Measurements from ENCODE around the gene MTG2.

DNA sequence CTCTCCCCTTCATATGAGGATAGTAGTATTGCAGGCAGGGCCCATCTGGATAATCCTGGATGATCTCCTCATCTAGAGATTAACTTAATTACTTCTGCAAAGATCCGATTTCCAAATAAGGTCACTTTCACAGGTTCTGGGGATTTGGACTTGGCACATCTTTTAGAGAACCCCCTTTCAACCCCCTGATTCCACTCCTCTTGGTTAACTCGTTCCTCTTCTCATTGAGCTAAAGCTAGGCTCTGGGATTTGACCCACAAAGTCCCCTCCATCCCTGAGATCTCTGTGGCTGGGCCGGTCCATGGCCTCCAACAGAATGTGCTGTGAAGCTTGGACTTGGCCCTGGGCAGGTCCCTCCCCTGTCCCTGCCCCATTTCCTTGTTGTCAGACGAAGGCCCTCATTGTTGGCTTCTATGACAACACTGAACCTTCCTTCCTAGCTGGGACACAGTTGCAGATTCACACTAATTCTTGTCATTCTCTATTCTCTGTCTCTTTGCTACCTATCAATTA lies 156.2 kb downstream of the SYCP2 start:
- RAMPAGE, long total RNA, result no peak
- RRBS, result no CpG with 5 or more reads among the region's 4 CpGs
PRO-cap:
- standard, result no peak
- CoPRO, capped RNA only, 2 experiments, result no peak in any of the 2 experiments
- CoPRO, capped and uncapped RNA, 2 experiments, result no peak in any of the 2 experiments
- CoPRO, uncapped RNA only, 2 experiments, result no peak in any of the 2 experiments
CAGE:
- cytosol, long polyA plus RNA, result no peak
- long polyA plus RNA, result no peak
- nucleolus, long total RNA, result no peak
- nucleus, long polyA plus RNA, result no peak

DNA sequence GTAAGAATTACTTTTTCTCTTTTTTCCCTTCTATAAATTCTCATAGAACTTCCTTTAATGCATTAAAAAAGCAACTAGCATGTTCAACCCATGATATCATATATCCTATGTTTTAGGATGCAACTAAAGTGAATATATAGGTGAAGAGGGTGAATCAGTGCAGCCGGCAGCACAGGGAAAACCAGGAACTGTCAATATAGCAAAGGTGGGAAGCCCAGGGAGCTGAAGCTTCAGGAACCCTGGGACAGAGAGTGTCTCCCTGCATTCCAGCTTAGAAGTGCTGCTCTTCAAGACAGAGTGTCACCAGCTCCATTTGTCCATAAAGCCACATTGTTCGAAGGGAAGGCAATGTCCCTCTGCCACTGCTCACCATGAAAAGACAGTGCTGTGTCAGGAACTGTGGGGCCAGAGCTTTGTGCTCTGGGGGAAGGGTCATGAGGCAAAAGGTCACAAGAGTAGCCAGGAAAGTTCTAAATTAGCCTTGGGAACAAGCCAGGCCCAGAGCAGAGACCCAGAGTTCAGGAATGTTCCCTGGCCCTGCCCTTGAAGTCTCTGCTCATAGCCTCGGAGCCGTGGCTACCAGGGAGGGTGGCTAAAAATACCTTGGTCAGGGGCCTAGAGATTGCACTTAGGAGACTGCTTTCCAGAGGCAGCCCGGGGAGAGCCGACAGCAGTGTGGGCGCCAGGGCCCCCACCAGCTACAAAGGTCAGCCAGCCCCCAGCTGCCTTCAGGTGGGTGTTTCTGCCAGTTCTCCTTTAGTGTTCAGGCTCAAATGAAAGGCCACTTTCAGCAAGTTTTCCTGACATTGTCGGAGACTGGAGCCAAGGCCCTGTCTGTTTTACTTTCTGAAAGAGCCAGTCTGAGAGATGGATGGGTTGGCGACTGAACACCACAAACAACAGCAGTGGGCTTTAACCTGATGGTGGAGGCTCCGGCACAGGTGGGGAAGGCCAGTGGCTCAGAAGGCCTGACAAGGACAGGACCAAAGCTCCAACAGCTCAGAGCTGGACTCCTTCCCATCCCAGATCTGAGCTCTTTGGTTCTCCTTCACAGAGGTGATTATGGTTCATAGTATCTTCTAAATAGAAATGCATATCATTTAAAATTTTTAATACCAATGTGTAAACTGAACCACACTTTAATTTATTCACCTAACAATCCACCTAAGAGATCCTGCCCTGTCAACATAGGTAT lies 76.1 kb downstream of the CDH26 start:
- RAMPAGE, long total RNA, result no peak
- RRBS, result no CpG with 5 or more reads among the region's 10 CpGs
PRO-cap:
- standard, result no peak
- CoPRO, capped RNA only, 2 experiments, result no peak in any of the 2 experiments
- CoPRO, capped and uncapped RNA, 2 experiments, result no peak in any of the 2 experiments
- CoPRO, uncapped RNA only, 2 experiments, result no peak in any of the 2 experiments
CAGE:
- cytosol, long polyA plus RNA, result no peak
- long polyA plus RNA, result no peak
- nucleolus, long total RNA, result no peak
- nucleus, long polyA plus RNA, result no peak

GRCh38 chr20:60057834-60058822 lies 99.9 kb downstream of the CDH26 start:
- RAMPAGE, long total RNA, result no peak
- RRBS, result no CpG with 5 or more reads among the region's 20 CpGs
PRO-cap:
- standard, result no peak
- CoPRO, capped RNA only, 2 experiments, result no peak in any of the 2 experiments
- CoPRO, capped and uncapped RNA, 2 experiments, result no peak in any of the 2 experiments
- CoPRO, uncapped RNA only, 2 experiments, result no peak in any of the 2 experiments
CAGE:
- cytosol, long polyA plus RNA, result no peak
- long polyA plus RNA, result no peak
- nucleolus, long total RNA, result no peak
- nucleus, long polyA plus RNA, result no peak

GRCh38 chr20:61525603-61526325 lies 273.7 kb downstream of the CDH4 start:
- RAMPAGE, long total RNA, result no peak
- RRBS, result 9% methylated on average over 1 of the region's 23 CpGs
PRO-cap:
- standard, result bidirectional peak, plus-strand start at chr20:61526107, minus-strand start at chr20:61525865
- CoPRO, capped RNA only, 2 experiments, result peak in 2 of 2 experiments; most common plus-strand start chr20:61526087 (in 1); most common minus-strand start chr20:61525918 (in 2)
- CoPRO, capped and uncapped RNA, 2 experiments, result peak in 1 of 2 experiments; most common plus-strand start chr20:61526078 (in 1); most common minus-strand start chr20:61525918 (in 1)
- CoPRO, uncapped RNA only, 2 experiments, result peak in 1 of 2 experiments; most common plus-strand start chr20:61526075 (in 1); most common minus-strand start chr20:61525865 (in 1)
CAGE:
- cytosol, long polyA plus RNA, result no peak
- long polyA plus RNA, result start-site peak on the minus strand at chr20:61525892-61525937, 7 and 5 reads in 2 replicates
- nucleolus, long total RNA, result no peak
- nucleus, long polyA plus RNA, result no peak

DNA sequence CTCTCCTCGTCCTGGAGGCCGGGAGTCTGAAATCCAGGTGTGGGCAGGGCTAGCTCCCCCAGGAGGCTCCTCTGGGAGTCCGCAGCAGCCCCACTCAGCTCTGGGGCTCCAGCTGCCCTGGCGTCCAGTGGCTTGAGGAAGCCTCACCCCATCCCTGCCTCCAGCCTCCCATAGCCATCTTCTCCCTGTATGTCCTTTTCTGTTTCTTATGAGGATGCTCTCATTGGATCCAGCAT lies 387.1 kb downstream of the TAF4 start:
- RAMPAGE, long total RNA, result no peak
- RRBS, result no CpG with 5 or more reads among the region's 4 CpGs
PRO-cap:
- standard, result unidirectional peak, minus-strand start at position 128 of the sequence
- CoPRO, capped RNA only, 2 experiments, result no peak in any of the 2 experiments
- CoPRO, capped and uncapped RNA, 2 experiments, result no peak in any of the 2 experiments
- CoPRO, uncapped RNA only, 2 experiments, result no peak in any of the 2 experiments
CAGE:
- cytosol, long polyA plus RNA, result no peak
- long polyA plus RNA, result no peak
- nucleolus, long total RNA, result no peak
- nucleus, long polyA plus RNA, result no peak

DNA sequence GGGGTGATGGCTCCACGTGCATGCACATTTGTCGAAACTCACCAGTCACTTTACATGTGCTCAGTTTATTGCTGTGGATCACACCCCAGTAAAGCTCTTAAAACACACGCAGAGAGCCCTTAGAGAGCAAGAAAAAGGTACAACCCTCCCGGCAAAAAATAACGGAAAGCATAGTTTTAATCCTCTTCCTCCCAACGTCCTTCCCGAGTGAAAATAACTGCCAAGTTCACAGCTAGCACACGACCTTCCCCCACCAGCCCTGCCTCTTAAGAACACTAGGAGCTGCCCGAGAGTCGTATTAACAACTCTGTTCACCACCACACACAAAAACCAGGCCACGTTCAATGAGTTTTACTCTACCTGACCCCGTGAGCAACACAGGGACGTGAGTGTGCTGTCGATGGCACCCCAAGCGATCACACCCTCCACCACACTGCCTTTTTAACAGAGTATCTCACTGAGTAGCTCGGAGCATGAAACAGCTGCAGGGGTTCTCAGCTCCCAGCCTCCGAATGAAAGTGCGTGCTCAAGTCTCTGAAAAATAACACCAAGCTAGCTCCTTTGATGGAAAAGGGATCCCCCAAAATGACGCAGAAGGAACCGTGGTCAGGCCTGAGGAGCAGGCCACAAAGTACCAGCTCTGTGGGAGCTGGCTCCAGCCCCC lies 39.6 kb downstream of the TAF4 start:
- RAMPAGE, long total RNA, result no peak
- RRBS, result no CpG with 5 or more reads among the region's 20 CpGs
PRO-cap:
- standard, result no peak
- CoPRO, capped RNA only, 2 experiments, result no peak in any of the 2 experiments
- CoPRO, capped and uncapped RNA, 2 experiments, result no peak in any of the 2 experiments
- CoPRO, uncapped RNA only, 2 experiments, result no peak in any of the 2 experiments
CAGE:
- cytosol, long polyA plus RNA, result no peak
- long polyA plus RNA, result no peak
- nucleolus, long total RNA, result no peak
- nucleus, long polyA plus RNA, result no peak

- RAMPAGE, long total RNA, result no peak
- RRBS, result no CpG with 5 or more reads among the region's 13 CpGs
PRO-cap:
- standard, result unidirectional peak, minus-strand start at chr20:62052118
- CoPRO, capped RNA only, 2 experiments, result no peak in any of the 2 experiments
- CoPRO, capped and uncapped RNA, 2 experiments, result peak in 2 of 2 experiments; most common minus-strand start chr20:62052118 (in 2)
- CoPRO, uncapped RNA only, 2 experiments, result peak in 1 of 2 experiments; most common minus-strand start chr20:62052118 (in 1)
CAGE:
- cytosol, long polyA plus RNA, result no peak
- long polyA plus RNA, result no peak
- nucleolus, long total RNA, result no peak
- nucleus, long polyA plus RNA, result no peak
Observed at GRCh38 chr20:62051751-62052187, 13.9 kb downstream of the TAF4 start.

- RAMPAGE, long total RNA, result start-site peak on the minus strand at chr20:62182896-62182936, 17 and 13 reads in 2 replicates; start-site peak on the plus strand at chr20:62183028-62183044, 180 and 147 reads in 2 replicates
- RRBS, result 2% methylated on average over 37 of the region's 82 CpGs
PRO-cap:
- standard, result bidirectional peak, plus-strand start at chr20:62183039, minus-strand start at chr20:62182905
- CoPRO, capped RNA only, 2 experiments, result peak in 2 of 2 experiments; most common plus-strand start chr20:62183046 (in 2); most common minus-strand start chr20:62182893 (in 2)
- CoPRO, capped and uncapped RNA, 2 experiments, result peak in 2 of 2 experiments; most common plus-strand start chr20:62182668 (in 1); most common minus-strand start chr20:62182893 (in 2)
- CoPRO, uncapped RNA only, 2 experiments, result peak in 2 of 2 experiments; most common plus-strand start chr20:62182549 (in 2); most common minus-strand start chr20:62182012 (in 1)
CAGE:
- cytosol, long polyA plus RNA, result no peak
- long polyA plus RNA, result start-site peak on the plus strand at chr20:62183025-62183046, 111 and 107 reads in 2 replicates
- nucleolus, long total RNA, result no peak
- nucleus, long polyA plus RNA, result no peak
Observed at GRCh38 chr20:62181884-62183169, at the start of gene MTG2. Gene MTG2 (plus strand): TSS chr20:62183028.

GRCh38 chr20:62200746-62201224 lies 18.0 kb downstream of the MTG2 start:
- RAMPAGE, long total RNA, result no peak
- RRBS, result 90% methylated on average over 3 of the region's 28 CpGs
PRO-cap:
- standard, result no peak
- CoPRO, capped RNA only, 2 experiments, result no peak in any of the 2 experiments
- CoPRO, capped and uncapped RNA, 2 experiments, result no peak in any of the 2 experiments
- CoPRO, uncapped RNA only, 2 experiments, result no peak in any of the 2 experiments
CAGE:
- cytosol, long polyA plus RNA, result no peak
- long polyA plus RNA, result no peak
- nucleolus, long total RNA, result no peak
- nucleus, long polyA plus RNA, result no peak

- RAMPAGE, long total RNA, result no peak
- RRBS, result 95% methylated on average over 6 of the region's 45 CpGs
PRO-cap:
- standard, result no peak
- CoPRO, capped RNA only, 2 experiments, result no peak in any of the 2 experiments
- CoPRO, capped and uncapped RNA, 2 experiments, result no peak in any of the 2 experiments
- CoPRO, uncapped RNA only, 2 experiments, result peak in 2 of 2 experiments; most common plus-strand start chr20:62308541 (in 1); most common minus-strand start chr20:62308472 (in 2)
CAGE:
- cytosol, long polyA plus RNA, result no peak
- long polyA plus RNA, result no peak
- nucleolus, long total RNA, result no peak
- nucleus, long polyA plus RNA, result no peak
Observed at GRCh38 chr20:62308245-62309500, 5.9 kb downstream of the ADRM1 start.

GRCh38 chr20:62330739-62331249 lies 28.0 kb downstream of the ADRM1 start:
- RAMPAGE, long total RNA, result no peak
- RRBS, result 88% methylated on average over 7 of the region's 36 CpGs
PRO-cap:
- standard, result no peak
- CoPRO, capped RNA only, 2 experiments, result no peak in any of the 2 experiments
- CoPRO, capped and uncapped RNA, 2 experiments, result no peak in any of the 2 experiments
- CoPRO, uncapped RNA only, 2 experiments, result no peak in any of the 2 experiments
CAGE:
- cytosol, long polyA plus RNA, result no peak
- long polyA plus RNA, result no peak
- nucleolus, long total RNA, result no peak
- nucleus, long polyA plus RNA, result no peak

DNA sequence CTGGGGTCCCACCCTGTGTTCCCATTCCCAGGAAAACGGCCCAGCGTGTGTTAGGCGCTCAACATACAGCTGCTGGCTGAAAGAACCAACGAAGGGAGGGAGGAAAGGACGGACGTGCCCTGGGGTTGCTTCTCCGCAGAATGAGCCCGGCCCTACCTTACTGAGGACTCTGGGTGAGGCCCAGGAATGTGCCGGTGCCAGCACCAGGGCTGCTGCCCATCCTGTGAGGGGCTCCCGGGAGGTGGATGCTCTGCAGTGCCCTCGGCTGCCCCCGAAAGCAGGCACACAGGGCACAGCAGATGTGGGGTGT lies 16.3 kb downstream of the LAMA5 start:
- RAMPAGE, long total RNA, result no peak
- RRBS, result 97% methylated on average over 2 of the region's 12 CpGs
PRO-cap:
- standard, result no peak
- CoPRO, capped RNA only, 2 experiments, result no peak in any of the 2 experiments
- CoPRO, capped and uncapped RNA, 2 experiments, result no peak in any of the 2 experiments
- CoPRO, uncapped RNA only, 2 experiments, result no peak in any of the 2 experiments
CAGE:
- cytosol, long polyA plus RNA, result no peak
- long polyA plus RNA, result no peak
- nucleolus, long total RNA, result no peak
- nucleus, long polyA plus RNA, result no peak

DNA sequence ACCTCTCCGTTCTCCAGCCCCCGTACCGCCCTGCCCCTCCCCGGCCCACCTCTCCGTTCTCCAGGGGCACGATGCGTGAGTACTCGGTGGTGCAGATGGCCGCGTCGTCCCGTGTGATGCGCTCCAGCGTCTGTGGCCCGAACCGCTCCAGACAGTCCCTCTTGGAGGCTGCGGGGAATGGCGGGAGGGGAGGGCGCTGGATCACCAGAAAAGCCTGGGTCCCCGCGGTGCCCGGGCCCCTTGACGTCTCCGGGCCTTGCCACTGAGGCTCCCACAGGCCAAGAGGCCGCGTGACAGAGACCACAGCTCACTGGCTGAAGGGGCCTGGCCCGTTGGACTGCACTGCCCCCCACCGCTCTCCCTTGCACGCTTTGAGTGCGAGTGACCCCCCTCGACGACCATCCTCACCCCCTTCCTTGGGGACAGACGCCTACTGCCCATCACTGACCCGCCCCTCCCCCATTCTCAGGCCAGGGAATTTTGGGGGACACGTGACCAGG lies 14.9 kb downstream of the LAMA5 start:
- RAMPAGE, long total RNA, result no peak
- RRBS, result 80% methylated on average over 4 of the region's 35 CpGs
PRO-cap:
- standard, result no peak
- CoPRO, capped RNA only, 2 experiments, result no peak in any of the 2 experiments
- CoPRO, capped and uncapped RNA, 2 experiments, result no peak in any of the 2 experiments
- CoPRO, uncapped RNA only, 2 experiments, result no peak in any of the 2 experiments
CAGE:
- cytosol, long polyA plus RNA, result no peak
- long polyA plus RNA, result no peak
- nucleolus, long total RNA, result no peak
- nucleus, long polyA plus RNA, result no peak

GRCh38 chr20:62358101-62358945 lies 8.8 kb downstream of the LAMA5 start:
- RAMPAGE, long total RNA, result no peak
- RRBS, result 34% methylated on average over 5 of the region's 24 CpGs
PRO-cap:
- standard, result bidirectional peak, plus-strand start at chr20:62358676, minus-strand start at chr20:62358402
- CoPRO, capped RNA only, 2 experiments, result peak in 2 of 2 experiments; most common plus-strand start chr20:62358676 (in 2); most common minus-strand start chr20:62358562 (in 1)
- CoPRO, capped and uncapped RNA, 2 experiments, result no peak in any of the 2 experiments
- CoPRO, uncapped RNA only, 2 experiments, result no peak in any of the 2 experiments
CAGE:
- cytosol, long polyA plus RNA, result no peak
- long polyA plus RNA, result no peak
- nucleolus, long total RNA, result no peak
- nucleus, long polyA plus RNA, result no peak

- RAMPAGE, long total RNA, result no peak
- RRBS, result no CpG with 5 or more reads among the region's 16 CpGs
PRO-cap:
- standard, result no peak
- CoPRO, capped RNA only, 2 experiments, result no peak in any of the 2 experiments
- CoPRO, capped and uncapped RNA, 2 experiments, result no peak in any of the 2 experiments
- CoPRO, uncapped RNA only, 2 experiments, result no peak in any of the 2 experiments
CAGE:
- cytosol, long polyA plus RNA, result no peak
- long polyA plus RNA, result no peak
- nucleolus, long total RNA, result no peak
- nucleus, long polyA plus RNA, result no peak
Observed at GRCh38 chr20:62361696-62362257, 5.3 kb downstream of the LAMA5 start.

DNA sequence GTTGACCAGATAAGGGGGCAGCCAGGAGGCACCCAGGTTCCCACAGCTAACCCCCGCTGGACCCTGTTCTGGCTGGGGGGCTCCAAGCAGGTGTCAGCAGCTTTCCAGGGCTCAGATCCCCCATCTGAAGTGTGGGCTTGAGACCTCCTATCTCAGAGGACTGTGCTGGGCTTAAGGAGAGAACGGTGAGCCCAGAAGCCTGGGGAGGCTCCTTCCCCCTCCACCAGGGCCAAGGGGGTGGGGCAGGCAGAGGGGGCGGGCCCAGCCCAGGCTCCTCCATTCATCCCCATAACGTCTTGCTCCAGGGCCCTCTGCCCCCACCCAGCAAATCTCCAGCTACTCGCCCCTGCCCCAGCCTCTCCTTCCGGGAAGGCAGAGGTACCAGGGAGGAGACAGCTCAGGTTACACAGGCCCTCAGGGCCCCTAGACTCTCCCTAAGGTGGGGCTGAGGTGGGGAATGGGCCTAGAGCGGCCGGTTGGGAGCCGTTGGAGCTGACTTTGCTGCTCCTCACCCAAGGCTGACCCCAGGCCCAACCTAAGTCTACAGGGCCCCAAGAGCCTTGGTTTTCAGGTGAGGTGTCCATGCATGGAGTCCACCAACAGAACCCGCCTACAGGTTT lies 1.3 kb downstream of the LAMA5 start:
- RAMPAGE, long total RNA, result no peak
- RRBS, result no CpG with 5 or more reads among the region's 10 CpGs
PRO-cap:
- standard, result unidirectional peak, plus-strand start at position 363 of the sequence
- CoPRO, capped RNA only, 2 experiments, result no peak in any of the 2 experiments
- CoPRO, capped and uncapped RNA, 2 experiments, result no peak in any of the 2 experiments
- CoPRO, uncapped RNA only, 2 experiments, result no peak in any of the 2 experiments
CAGE:
- cytosol, long polyA plus RNA, result no peak
- long polyA plus RNA, result no peak
- nucleolus, long total RNA, result no peak
- nucleus, long polyA plus RNA, result no peak

- RAMPAGE, long total RNA, result no peak
- RRBS, result no CpG with 5 or more reads among the region's 30 CpGs
PRO-cap:
- standard, result no peak
- CoPRO, capped RNA only, 2 experiments, result peak in 1 of 2 experiments; most common plus-strand start chr20:62368749 (in 1); most common minus-strand start chr20:62368621 (in 1)
- CoPRO, capped and uncapped RNA, 2 experiments, result no peak in any of the 2 experiments
- CoPRO, uncapped RNA only, 2 experiments, result no peak in any of the 2 experiments
CAGE:
- cytosol, long polyA plus RNA, result no peak
- long polyA plus RNA, result no peak
- nucleolus, long total RNA, result no peak
- nucleus, long polyA plus RNA, result no peak
Observed at GRCh38 chr20:62368414-62369347, 1.6 kb upstream of the LAMA5 start.